Thyroid gland (tissue), 7 donors: ENCODE measurements around a stretch of chr16.

DNA sequence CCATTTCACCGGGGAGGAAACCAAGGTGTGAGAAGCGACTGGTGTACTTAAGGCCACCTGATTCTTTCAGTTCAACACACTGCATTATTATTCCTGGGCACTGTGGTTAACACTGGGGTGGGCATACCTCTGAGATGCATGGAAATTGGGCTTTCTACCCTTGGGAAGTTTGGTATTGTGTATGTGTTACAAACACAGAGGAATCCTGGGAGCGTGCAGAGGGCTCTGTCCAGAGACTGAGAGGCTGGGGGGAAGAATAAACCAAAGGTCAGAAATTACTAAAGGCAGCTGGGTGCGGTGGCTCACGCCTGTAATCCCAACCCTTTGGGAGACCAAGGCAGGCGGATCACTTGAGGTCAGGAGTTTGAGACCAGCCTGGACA, 939 bp upstream of the ZNF629 start:
- PRO-cap, 2 experiments: no peak in any of the 2 experiments
- RAMPAGE, long total RNA, 5 experiments: no peak in any of the 5 experiments

DNA sequence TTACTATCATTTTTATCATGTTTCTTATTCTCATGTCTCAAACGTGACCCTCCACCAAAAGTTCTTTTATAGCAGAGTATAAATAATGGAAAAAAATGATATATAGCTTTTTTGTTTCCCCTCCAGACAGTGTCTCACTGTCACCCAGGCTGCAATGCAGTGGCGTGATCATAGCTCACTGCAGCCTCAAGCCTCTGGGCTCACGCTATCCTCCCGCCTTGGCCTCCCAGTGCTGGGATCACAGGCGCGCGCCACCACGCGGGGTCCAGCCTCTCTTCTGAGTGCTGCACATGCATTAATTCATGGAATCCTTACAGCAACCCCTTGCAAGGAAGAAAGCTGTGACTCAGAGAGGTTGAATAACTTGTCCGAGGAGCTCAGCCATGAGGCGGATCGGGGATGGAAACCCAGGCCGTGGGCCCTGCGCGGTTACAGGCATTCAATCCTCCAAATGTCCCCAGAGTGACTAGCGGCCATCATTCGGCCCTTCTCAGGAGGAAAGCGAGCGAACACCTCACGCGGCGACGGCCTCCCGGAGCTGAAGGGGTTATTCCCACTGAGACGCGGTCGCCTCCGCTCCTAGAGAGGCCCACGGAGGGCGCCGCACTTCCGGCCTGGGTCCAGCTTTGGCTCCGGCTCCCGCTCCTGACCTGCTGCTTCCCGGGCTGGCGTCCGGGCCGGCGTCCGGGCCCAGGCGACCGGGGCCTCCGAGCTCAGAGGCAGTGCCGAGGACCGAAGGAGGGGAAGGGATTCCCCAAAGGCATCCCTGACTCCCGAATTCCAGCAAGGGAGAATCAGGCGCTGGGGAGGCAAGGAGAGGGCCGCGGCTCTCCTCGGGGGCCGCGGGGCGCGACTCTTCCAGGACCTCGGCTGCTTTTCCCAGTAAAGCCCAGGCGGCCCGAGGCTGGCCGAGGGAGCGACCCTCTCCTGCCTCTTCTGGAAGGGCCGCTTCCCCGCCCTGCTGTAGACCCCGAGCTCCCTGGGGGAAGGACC, 18.3 kb upstream of the ZNF629 start:
- PRO-cap, 2 experiments: peak in 2 of 2 experiments; most common plus-strand start position 656 of the sequence (in 2); most common minus-strand start position 878 of the sequence (in 1)
- RAMPAGE, long total RNA, 5 experiments: no peak in any of the 5 experiments

GRCh38 chr16:30996856-30998010, 12.2 kb downstream of the HSD3B7 start:
- PRO-cap, 2 experiments: peak in 2 of 2 experiments; most common plus-strand start chr16:30997403 (in 1); most common minus-strand start chr16:30997271 (in 1)
- RAMPAGE, long total RNA, 5 experiments: start-site peak on the minus strand in 1 of 5 experiments, at chr16:30997282-30997311 at its widest, 6 reads per replicate

DNA sequence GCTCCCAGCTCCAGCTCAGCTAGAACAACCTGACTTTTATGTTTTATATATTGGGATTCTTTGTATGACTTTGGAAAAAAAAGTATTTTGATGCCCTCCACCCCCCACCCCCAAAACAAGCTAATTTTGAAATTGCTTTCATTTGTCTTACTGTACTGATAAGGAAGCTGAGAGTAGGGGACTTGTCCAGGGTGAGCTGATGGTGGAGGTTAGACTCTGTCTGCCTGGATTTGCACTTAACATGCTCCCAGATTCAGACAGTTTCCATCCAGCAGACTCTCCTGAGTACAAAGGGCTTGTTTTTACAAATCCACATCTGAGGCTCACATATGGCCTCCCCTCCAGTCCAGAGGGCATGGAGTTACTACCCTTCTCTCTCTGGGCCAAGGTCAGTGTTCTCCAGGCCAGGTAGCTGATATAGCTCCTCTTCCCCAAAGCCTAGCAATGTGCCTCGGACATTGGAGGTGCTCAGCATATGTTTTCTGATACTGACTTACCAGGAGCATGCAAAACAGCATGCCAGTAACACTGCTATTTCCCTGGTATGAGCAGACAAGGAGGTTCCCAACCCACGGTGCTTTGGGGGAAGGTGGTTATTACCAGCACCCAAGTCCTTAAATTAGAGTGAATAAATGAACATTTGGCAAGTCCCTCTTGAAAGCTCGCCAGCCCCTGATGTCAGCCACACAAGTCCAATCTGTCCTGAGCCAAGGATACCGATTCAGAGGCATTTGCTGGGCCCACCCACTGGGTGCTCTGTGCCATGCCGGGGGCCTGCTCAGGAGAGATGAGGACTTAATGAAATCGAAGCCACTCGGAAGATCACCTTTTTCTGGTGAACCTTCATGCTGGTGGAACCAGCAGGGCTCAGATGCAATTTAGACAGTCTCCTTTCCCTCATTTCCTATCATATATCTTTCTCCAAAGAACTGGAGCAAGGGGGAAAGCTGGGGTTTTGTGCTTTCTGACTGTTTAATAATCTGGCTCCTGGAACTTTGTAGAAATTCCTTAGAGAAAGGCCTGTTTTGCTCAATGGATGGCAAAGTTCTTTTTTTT, 11.2 kb downstream of the STX1B start:
- PRO-cap, 2 experiments: no peak in any of the 2 experiments
- RAMPAGE, long total RNA, 5 experiments: no peak in any of the 5 experiments

- PRO-cap, 2 experiments: no peak in any of the 2 experiments
- RAMPAGE, long total RNA, 5 experiments: no peak in any of the 5 experiments
Measured at GRCh38 chr16:31090755-31091407, 2.1 kb upstream of the PRSS53 start.

DNA sequence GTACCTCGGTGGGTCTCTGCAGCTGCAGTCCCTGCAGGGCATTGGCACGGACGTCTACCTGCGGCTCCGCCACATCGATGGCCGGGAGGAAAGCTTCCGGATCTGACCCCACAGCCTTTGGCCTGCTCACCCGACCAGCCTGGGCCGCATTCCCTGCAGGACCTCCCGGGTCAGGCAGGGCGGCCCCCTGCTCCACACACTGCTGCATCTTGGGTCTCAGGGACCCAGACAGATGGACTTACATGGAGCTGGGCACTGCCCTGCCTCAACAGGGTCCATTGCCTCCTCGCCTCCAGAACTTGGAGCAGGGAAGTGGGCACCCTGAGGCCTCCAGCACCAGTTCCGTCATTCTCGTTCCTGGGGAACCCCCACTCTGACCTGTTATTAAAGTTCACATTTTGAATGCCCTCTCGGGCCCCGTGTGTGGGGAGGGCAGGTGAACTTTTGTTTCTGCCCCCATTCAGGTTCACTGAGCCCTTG, 4.0 kb downstream of the BCKDK start:
- PRO-cap, 2 experiments: no peak in any of the 2 experiments
- RAMPAGE, long total RNA, 5 experiments: no peak in any of the 5 experiments

GRCh38 chr16:31112640-31113465, 4.6 kb upstream of the KAT8 start:
- PRO-cap, 2 experiments: no peak in any of the 2 experiments
- RAMPAGE, long total RNA, 5 experiments: no peak in any of the 5 experiments

DNA sequence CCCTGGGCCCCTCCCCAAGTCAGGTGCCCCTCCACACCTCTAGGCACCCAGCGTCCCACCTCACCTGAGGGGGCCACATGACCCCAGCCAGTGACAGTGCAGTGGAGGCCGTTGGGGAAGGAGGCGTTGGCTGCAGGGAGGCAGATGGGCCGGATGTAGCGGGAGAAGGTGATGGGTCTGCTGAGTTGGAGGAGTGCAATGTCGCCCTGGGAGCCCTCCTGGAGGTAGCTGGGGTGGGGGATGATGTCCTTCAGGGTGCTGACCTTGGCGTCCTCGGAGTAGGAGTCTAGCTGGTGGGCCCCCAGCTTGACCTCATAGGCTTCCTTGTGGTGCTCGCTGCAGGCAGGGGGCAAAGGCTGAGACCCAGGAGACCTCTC, 2.9 kb downstream of the PRSS8 start:
- PRO-cap, 2 experiments: no peak in any of the 2 experiments
- RAMPAGE, long total RNA, 5 experiments: start-site peak on the plus strand in 1 of 5 experiments, centred at position 161 of the sequence, 5 reads per replicate

DNA sequence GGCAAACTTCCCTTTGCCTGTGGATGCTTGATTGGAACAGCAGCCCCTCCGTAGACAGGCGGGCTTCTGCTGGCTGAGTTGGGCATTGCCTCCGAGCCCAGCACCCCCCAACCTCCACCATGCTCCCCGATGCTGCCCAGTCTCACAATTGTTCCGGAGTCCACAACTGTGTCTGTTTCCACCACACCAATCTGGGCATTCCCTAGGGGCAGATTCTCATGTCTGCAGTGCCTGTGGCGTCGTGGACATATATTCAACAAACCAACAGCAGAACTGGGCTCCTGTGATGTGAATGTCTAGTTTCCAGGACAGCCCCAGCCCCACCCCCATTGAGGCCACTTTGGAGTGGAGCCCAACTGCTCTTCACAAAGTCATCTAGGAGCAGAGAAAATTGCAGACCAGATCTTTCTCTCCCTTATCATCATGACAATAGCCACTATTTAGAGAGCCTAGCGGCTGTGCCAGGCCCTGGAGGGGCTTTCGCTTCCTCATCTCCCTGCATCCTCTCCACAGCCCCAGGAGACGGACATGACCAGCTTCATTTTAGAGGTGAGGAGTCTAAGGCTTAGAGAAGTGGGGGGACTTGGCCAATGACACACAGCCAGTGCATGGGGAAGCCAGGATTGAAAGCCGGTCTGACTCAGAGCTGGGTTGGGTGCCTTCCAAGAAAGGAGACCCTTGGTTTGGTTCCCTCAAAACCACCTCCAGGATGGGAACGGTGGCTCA, 1.5 kb downstream of the PRSS8 start:
- PRO-cap, 2 experiments: peak in 1 of 2 experiments; most common plus-strand start position 643 of the sequence (in 1); most common minus-strand start position 530 of the sequence (in 1)
- RAMPAGE, long total RNA, 5 experiments: no peak in any of the 5 experiments

GRCh38 chr16:31134575-31135381, 749 bp downstream of the PRSS8 start:
- PRO-cap, 2 experiments: peak in 2 of 2 experiments; most common plus-strand start chr16:31134838 (in 2); most common minus-strand start chr16:31135100 (in 1)
- RAMPAGE, long total RNA, 5 experiments: no peak in any of the 5 experiments

GRCh38 chr16:31138399-31139279, 3.1 kb upstream of the PRSS8 start:
- PRO-cap, 2 experiments: peak in 2 of 2 experiments; most common plus-strand start chr16:31138814 (in 1); most common minus-strand start chr16:31138750 (in 1)
- RAMPAGE, long total RNA, 5 experiments: no peak in any of the 5 experiments

DNA sequence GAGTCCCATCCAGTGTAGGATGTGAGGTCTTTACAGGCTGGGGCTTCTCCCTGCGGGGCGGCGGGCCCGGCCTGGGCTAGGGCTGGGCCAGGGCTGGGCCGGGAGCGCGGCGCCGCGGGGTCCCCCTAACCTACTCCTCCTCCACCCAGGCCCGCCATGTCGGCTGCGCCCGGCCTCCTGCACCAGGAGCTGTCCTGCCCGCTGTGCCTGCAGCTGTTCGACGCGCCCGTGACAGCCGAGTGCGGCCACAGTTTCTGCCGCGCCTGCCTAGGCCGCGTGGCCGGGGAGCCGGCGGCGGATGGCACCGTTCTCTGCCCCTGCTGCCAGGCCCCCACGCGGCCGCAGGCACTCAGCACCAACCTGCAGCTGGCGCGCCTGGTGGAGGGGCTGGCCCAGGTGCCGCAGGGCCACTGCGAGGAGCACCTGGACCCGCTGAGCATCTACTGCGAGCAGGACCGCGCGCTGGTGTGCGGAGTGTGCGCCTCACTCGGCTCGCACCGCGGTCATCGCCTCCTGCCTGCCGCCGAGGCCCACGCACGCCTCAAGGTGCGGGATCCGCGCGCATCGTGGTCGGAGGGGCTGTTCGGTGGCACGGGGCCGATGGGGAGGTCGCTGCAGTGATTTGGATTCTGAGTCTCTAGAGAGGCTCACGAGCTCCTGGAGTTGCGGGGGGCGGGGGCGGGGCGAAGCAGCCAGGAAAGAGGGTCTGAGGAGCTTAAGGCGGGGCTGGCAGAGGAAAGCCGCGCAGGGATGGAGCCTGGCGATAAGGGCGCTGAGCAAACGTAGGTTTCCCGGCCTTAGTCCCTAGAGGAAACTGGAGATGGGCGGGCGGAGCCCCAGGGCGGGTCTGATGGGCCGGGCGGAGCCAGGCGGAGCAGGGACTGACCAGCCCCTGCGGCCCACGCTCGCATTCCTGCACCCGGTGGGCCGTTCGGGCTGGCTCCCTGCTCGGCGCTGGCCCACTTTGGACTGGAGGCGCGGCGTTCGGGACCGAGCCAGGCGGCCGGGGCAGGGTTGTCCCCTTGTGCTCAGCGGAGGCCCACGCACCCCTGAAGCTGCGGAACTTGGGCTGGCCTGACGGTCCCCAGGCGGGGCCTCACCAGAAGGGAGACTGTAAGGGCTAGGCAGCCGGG, 1.0 kb downstream of the TRIM72 start:
- PRO-cap, 2 experiments: peak in 2 of 2 experiments; most common plus-strand start position 910 of the sequence (in 1); most common minus-strand start position 806 of the sequence (in 1)
- RAMPAGE, long total RNA, 5 experiments: no peak in any of the 5 experiments

DNA sequence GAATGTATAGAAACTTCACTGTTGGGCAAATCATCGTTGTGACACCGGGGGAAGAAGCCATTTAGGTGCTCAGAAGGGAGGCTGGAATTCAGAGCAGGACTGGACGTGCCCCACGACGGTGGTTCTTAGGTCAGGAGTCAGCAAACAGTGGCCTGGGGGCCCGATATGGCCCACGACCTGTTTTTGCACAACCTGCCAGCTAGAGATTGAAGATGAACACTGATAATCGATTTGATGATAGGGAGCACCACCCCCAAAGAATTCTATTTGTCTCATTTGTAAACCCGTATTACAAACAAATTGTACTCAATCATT, 807 bp downstream of the ITGAM start:
- PRO-cap, 2 experiments: no peak in any of the 2 experiments
- RAMPAGE, long total RNA, 5 experiments: no peak in any of the 5 experiments

DNA sequence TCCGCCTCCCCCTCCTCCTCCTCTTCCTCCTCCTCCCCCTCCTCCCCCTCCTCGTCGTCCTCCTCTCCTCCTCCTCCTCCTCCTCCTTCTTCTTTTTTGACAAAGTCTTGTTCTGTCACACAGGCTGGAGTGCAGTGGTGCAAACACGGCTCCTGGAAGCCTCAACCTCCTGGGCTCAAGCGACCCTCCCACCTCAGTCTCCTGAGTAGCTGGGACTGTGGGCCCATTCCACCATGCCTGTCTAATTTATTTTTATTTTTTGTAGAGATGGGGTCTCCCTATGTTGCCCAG, 40.0 kb downstream of the ITGAM start:
- PRO-cap, 2 experiments: no peak in any of the 2 experiments
- RAMPAGE, long total RNA, 5 experiments: no peak in any of the 5 experiments

GRCh38 chr16:31352443-31352995, 2.5 kb upstream of the ITGAX start:
- PRO-cap, 2 experiments: no peak in any of the 2 experiments
- RAMPAGE, long total RNA, 5 experiments: no peak in any of the 5 experiments

GRCh38 chr16:31356475-31356811, 1.5 kb downstream of the ITGAX start:
- PRO-cap, 2 experiments: no peak in any of the 2 experiments
- RAMPAGE, long total RNA, 5 experiments: no peak in any of the 5 experiments

GRCh38 chr16:31370107-31371264, 15.5 kb downstream of the ITGAX start:
- PRO-cap, 2 experiments: no peak in any of the 2 experiments
- RAMPAGE, long total RNA, 5 experiments: no peak in any of the 5 experiments

DNA sequence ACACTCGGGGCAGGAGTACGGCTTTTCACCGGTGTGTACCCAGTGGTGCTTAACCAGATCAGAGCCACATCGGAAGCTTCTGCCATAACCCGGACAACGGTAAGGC, 1.0 kb upstream of the ARMC5 start:
- PRO-cap, 2 experiments: no peak in any of the 2 experiments
- RAMPAGE, long total RNA, 5 experiments: no peak in any of the 5 experiments

GRCh38 chr16:31474324-31474912, 2.5 kb downstream of the TGFB1I1 start:
- PRO-cap, 2 experiments: no peak in any of the 2 experiments
- RAMPAGE, long total RNA, 5 experiments: no peak in any of the 5 experiments

GRCh38 chr16:31477259-31478310, 5.3 kb upstream of the SLC5A2 start:
- PRO-cap, 2 experiments: peak in 2 of 2 experiments; most common plus-strand start chr16:31478124 (in 2); most common minus-strand start chr16:31477570 (in 2)
- RAMPAGE, long total RNA, 5 experiments: start-site peak on the minus strand in 3 of 5 experiments, at chr16:31477595-31477629 at its widest, 8 to 17 reads per replicate